Epithelial cell of prostate (primary cell): ENCODE data around the genes STMP1 and CHRM2.

GRCh38 chr7:134593801-134594293 is 44.9 kb downstream of the AKR1B15 start:
- RRBS = no CpG with 5 or more reads among the region's 2 CpGs

- RRBS = no CpG with 5 or more reads among the region's 2 CpGs
Measured at GRCh38 chr7:134692648-134692972, 46.0 kb downstream of the BPGM start.

GRCh38 chr7:134719297-134719674 is 60.1 kb upstream of the CALD1 start:
- RRBS = no CpG with 5 or more reads among the region's 5 CpGs

DNA sequence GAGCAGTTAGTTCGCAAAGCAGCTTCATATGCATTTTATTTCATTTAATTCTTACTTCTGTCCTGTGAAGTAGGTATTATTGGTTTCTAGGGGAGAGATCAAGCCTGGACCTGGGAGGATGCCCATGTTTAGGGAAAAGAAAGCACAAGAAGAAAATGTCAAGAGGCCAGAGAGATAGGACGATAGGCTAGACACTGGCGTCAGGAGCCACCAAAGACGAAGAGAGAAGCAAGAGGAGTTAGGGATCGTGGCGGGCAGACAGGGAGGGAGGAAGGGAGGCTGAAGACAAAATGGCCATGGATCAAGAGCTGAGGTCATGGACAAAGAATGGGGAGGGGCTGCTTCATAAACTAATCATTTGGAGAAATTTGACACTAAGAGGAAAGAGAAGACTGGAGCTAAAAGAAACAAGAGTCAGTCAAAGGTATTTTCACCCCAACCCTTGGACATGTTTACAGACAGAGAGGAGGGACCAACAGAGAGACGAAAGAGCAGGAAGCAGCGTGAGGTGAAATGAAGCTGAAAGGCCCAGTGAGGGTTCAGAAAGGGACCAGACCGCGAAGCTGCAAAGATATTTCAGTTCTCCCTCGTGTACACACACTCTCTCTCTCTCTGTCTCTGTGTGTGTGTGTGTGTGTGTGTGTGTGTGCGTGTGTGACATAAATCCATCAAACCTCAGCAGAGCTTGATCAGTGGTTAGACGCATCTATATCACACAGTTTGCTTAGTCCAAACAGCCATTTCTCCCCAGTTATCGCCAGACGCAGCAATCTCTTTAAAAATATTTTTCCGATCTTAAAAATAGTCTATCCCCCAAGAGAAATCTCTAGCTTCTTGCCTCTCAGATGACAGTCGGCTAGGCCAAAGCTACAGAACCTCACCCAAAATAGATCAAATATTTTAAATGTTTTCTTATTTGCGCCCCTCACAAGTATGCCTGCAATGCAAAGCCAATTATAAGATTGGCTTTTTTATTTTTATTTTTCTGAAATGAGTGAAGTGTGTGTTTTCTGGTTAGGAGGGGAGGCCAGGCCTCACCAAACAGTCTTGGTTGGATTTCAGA is 12.5 kb upstream of the CALD1 start:
- RRBS = no CpG with 5 or more reads among the region's 18 CpGs

- RRBS = no CpG with 5 or more reads among the region's 5 CpGs
Measured at GRCh38 chr7:134852409-134853298, 73.2 kb downstream of the CALD1 start.

DNA sequence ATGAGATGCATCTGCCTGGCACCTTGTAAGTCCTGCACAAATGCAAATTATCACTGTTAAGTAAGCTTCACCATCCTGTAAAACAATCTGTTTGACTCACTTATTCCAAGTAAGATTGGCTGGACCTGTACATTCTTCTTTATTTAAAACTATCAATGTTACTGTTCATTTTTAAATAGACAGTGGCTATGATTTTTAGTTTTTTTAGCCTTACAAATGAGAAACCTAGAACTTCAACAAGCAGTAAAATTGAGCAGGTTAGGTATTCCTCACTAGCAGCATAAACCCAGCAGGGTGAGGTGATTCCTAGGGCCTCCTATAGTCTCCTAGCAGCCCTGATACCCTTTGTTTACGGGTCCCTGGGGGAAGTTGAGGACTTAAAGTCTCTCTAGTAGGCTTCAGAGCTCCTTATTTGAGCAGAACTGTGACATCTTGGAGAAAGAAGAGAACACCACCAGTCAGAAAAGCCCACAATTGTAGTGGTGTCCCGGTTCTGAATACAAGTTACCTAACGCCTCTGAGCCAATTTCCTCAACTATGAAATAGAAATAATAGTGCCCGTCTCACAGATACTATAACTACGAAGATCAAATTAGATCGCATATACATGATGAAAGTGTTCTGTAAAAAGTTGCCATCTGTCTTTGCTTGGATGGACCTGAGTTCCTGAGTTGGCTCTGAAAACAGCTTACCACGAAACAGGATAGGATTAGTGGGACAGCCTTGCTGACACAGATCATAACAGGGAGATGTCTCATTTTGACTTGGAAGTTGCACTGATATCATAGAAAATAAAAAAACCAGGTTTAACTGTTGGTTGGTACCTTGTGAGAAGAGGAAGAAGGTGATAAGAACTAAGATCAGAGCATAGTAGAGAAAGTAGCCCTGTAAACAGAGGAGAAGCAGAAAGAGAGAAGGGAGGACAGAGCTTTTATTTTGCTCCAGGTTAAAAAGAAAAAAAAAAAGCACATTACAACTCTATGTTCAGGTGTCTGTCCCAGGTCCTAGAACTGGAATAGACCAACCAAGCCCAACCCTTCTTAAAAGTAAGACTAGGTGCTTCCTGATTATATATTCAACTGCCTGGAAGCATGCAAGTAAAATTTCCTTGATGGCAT is 79.5 kb upstream of the AGBL3 start:
- RRBS = no CpG with 5 or more reads among the region's 7 CpGs

DNA sequence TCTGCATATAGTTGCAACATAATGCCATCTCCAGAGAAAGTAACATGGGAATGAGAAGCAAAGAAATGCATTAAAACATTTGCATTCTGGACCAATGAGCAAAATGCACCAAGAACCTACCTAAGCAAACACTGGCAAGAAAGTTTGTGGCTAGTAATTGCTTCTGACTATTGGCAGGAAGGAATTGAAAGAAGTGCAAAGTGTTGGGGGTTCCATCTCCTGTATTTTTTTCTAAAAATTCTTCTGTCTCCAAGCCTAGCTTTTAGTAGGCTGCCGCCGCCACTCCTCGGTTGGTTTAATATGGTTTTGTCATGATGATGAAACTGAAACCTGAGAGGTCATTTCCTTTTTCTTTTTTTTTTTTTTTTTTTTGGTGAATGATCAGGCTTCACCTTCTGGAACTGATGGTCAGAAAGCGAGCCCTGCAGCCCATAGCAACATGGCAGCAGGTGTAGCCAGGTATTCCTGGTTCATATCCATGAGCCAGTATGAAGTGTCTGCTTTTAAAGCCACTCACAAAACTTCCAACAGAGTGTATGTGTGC is 75.4 kb upstream of the AGBL3 start:
- RRBS = no CpG with 5 or more reads among the region's 4 CpGs

DNA sequence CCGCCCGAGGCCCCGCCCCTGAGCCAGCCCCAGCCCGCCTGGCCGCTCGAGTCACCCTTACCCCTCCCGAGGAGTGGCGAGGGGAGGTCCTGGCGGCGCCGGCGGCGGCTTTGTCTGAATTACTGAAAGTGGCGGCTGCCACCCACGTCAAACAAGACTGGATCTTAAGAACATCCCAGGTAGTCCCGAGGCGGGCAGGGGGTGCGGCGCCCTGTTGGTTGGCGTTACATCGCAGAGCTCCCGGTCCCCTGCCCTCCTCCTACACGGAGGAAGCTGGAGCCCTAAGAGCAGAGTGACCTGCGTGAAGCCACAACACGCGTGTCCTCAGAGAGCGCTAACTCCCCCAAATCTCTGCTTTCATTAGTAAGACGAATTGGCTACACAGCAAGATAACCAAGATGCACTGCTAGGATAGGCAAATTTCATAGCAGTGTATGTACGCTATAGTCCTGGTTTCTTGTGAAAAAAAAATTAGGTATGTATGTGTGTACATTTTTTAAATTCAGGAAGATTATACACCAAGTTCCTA is 408 bp upstream of the WDR91 start:
- RRBS = no CpG with 5 or more reads among the region's 29 CpGs

GRCh38 chr7:135662157-135662761 is at the start of gene STMP1:
Gene STMP1 (plus strand): TSS chr7:135662514.
- RRBS = under 1% methylated on average over 21 of the region's 61 CpGs

DNA sequence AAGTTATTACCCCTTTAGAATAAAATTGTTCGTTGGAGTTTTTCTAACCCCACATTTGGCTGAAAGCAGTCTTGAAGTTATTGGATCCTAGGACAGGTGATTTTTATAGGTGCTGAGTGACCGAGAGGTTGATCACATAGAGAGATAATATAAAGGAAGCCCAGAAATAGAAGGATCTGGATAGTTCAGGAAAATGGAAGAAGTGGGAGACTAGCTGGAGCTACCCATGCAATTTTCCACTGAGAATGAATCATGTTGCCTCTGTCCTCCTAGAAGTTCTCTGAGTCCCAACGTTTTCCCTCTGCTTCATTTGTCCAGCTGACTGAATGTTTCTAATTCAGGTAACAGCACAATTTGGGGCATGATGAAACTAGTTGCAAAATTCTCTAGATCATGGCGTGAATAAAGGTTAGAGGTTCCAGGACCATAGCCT is 17.9 kb upstream of the FAM180A start:
- RRBS = no CpG with 5 or more reads among the region's 4 CpGs

GRCh38 chr7:135800369-135800938 is 51.8 kb upstream of the FAM180A start:
- RRBS = no CpG with 5 or more reads among the region's 10 CpGs

DNA sequence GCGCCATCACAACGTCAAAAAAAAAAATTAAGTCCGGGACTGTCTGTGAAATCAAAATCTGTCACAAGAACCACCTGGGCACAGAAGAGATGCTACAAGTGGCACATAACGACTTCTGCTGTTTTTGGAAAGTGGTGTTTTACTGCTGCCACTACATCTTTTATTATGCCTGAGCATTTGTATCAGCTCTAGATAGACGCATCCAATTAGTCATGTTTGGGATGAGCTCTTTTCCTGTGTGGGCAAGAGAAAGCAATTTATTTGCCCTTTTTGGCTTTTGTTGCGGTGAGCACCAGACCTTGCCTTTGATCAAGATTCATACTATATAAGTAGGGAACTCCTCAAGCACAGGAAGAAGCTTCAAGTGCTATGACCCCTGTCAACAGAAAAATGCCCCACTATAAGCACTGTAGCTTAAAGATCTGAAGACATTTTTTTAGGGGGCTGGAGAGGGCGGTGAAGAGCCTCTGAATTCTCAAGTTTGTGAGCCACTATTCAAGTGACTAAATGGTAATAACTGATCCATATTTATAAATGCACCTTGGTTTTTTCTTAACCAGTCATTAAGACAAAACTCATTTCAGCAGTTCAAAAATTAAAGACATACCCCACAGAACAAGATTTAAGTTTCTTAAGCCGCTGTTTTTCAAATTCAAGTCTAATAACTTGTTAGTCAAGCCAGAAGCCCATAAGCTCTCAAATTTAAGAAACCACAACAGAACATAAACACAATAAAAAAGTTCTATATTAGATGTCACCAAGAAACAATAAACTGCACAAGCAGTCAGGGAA is 10.4 kb downstream of the MTPN start:
- RRBS = no CpG with 5 or more reads among the region's 8 CpGs

GRCh38 chr7:136868276-136869562 is at the start of gene CHRM2:
Gene CHRM2 (plus strand): TSS chr7:136868652.
- RRBS = 0% methylated on average over 8 of the region's 61 CpGs

DNA sequence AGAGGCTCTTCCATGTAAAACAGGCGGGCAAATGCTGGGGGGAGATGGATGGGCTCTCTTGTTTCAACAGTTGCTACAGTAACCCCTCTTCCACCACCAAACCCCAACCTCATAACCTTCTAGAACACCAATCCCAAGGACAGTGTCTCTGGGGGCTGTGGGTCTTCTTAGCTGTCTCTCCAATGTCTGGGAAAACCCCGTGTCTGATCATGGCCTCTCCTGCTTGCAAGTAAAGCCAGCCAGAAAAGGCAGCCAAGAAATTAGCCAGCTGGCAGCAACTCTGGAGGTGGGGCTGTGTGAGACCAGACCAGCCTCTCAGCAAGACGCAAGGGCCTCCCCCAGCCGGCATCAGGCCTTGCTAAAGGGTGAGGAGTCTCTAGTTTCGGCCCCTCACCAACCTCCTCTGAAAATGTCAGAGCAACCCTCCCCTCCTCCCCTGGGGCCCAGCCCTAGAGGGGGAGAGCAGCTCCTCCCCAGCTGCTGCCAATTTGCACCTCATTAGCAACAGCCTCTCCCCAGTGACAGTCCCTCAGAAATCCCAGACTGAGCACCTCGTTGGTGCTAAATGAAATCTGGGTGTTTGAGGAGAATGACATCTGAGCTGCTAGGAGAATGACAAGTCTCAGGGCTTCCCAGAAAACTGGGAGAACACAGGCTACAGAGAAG is 26.1 kb downstream of the DGKI start:
- RRBS = no CpG with 5 or more reads among the region's 6 CpGs

DNA sequence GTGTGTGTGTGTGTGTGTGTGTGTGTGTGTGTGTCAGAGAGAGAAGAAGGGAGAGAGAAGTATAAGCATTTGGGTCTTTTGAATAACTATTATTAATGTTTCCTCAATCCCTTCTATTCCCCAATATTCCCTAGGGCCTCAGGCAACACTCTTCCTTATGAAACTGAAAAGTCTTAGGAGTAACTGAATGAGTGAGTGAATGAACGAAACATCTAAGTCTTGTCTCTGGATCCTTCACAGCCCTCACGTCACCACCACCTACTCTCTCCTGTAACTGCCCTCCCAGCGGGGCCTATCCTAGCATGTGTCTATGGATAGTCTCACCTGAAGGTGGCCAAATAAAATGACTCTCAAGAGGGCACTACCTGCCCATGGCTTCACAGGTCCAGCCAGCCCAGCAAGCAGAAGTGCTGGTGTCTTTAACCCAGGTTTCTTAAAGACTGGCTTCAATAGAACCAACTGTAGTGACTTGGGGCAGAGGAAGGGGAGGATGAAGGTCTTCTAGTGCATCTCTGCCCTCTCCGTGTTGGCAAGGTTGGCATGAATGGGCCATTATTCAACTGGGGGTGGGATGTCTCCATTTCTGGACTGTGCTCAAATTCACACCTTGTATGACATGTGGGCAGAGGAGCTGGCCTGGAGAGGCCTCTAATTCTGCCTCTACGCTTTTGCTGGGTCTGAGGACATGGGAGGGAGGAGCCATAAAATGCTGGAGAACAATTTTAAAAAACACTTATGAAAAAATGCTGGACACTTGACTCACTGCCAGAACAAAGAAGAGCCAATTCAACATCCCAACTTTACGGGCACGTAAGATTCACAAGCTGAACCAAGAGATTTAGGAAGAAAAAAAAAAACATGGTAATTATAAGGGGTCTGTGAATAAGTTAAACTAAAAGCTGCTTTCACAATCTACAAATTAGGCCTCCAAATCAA is 29.8 kb upstream of the DGKI start:
- RRBS = no CpG with 5 or more reads among the region's 7 CpGs

DNA sequence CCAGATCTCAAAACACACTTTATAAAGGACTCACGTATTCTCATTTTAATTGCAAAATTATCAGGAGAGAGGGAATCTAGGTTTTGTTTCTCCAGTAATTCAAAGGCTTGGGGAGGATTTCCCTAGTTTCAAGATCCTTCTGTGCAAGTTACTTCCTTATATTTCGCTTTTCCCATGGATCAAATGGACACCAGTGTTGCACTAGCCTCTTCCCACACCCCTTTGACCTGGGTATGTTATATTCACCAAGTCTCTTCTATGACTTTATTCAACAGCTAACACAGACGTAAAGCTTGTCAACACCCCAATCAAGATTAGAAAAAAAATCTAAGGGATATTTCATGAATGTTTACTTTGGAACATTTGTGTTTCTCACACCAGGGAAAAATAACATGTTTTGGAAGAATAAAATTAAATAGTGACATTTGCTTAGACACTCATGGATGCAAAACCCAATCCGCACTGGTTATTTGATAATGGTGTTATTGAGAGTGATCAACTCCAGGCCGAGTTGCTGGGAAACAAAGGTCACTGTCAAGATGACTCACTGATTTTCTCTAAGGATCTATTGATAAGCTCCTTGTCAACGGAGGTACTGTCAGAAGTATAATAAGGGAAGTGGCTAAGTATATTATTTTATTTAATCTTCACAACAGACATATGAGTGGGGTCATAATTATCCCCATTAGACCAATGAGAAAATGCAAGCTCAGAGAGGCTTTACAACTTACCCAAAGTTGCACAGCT is 52.4 kb downstream of the CREB3L2 start:
- RRBS = no CpG with 5 or more reads among the region's 6 CpGs

DNA sequence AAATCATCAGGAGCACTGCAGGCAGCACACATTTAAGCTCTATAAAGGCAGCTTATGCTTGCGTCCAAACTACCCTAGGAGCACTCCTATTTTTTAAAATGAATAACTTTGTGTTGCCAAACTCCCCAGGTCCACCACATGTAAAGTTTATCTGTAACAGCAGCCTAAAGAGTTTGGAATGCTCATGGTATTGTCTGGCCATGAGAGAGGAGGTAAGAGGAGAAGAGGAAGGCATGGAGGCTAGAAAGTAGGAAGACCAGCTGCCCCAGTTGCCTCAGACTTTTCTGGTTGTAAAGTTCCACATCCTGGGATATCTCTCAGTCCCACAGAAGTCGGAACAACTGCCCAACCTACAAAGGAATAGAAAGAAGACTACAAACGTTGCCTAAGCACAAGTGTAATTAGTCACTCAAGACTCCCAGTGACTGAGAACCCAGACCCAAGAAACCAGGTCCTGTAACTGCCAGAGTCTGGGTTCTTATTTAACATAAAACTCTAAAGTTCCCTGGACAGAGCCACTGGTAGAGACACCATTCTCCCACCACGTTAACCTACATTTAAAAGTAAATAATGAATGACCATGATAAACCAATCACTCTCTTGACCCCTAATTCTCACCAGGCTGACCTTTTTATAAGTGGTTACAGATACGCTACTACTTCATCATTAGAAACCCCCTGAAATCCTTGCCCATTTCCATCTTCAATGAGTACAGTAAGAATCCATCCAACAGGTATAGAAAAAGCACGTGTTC is 47.2 kb downstream of the CREB3L2 start:
- RRBS = no CpG with 5 or more reads among the region's 6 CpGs

- RRBS = no CpG with 5 or more reads among the region's 10 CpGs
Measured at GRCh38 chr7:137999838-138000751, 1.8 kb downstream of the CREB3L2 start.

- RRBS = no CpG with 5 or more reads among the region's 53 CpGs
Measured at GRCh38 chr7:138663490-138664645, 37.3 kb downstream of the SVOPL start.

DNA sequence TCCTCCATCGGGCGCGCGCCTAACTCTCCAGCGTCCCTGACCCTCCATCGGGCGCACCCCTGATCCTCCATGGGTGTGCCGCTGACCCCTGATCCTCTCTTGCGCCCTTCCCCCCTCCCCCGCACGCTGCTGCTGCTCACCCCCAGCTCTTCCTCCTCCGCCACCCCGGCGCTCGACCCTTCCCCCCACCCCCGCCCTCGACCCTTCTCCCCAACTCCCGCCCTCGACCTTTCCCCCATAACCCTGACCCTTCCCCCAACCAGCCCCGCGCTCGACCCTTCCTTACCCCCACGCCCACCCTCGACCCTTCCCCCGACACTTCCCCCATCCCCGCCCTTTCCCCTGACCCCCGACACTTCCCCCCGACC is 36.5 kb downstream of the SVOPL start:
- RRBS = no CpG with 5 or more reads among the region's 28 CpGs